Peripheral blood mononuclear cell (primary cell): ENCODE measurements around the genes OIP5 and PLA2G4B.

- PRO-cap, 8 experiments = no peak in any of the 8 experiments
These were observed 10.8 kb upstream of the CHAC1 start for GRCh38 chr15:40942365-40943034.

- PRO-cap, 8 experiments = no peak in any of the 8 experiments
These were observed 28.6 kb downstream of the INO80 start for GRCh38 chr15:41087312-41088077.

GRCh38 chr15:41116908-41117211, 780 bp upstream of the INO80 start:
- PRO-cap, 8 experiments = peak in 2 of 8 experiments; most common plus-strand start chr15:41117056 (in 1); most common minus-strand start chr15:41117021 (in 2)

DNA sequence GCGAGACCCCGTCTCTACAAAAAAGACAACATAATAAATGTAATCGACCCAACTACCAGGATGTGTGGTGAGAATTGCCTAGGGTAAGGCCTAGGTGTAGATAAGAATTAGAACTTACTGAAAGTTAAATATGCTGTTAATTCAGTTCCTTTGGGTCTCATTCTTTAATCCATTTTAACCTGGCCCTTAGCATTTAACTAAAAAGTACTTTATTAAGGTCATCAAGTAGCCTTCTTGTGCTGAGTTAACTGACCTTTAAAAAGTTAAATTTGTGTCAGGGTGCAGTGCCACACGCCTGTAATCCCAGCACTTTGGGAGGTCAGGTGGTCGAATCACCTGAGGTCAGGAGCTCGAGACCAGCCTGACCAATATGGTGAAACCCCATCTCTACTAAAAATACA, 1.1 kb upstream of the INO80 start:
- PRO-cap, 8 experiments = peak in 2 of 8 experiments; most common plus-strand start position 269 of the sequence (in 2)

- PRO-cap, 8 experiments = no peak in any of the 8 experiments
These were observed 33.0 kb downstream of the CHP1 start for GRCh38 chr15:41263779-41264831.

GRCh38 chr15:41282861-41283431, 49.4 kb downstream of the OIP5 start:
- PRO-cap, 8 experiments = no peak in any of the 8 experiments

GRCh38 chr15:41332197-41333058, at the start of gene OIP5:
OIP5 (minus strand) TSS chr15:41332591.
- PRO-cap, 8 experiments = peak in 8 of 8 experiments; most common plus-strand start chr15:41332357 (in 7); most common minus-strand start chr15:41332307 (in 7)

DNA sequence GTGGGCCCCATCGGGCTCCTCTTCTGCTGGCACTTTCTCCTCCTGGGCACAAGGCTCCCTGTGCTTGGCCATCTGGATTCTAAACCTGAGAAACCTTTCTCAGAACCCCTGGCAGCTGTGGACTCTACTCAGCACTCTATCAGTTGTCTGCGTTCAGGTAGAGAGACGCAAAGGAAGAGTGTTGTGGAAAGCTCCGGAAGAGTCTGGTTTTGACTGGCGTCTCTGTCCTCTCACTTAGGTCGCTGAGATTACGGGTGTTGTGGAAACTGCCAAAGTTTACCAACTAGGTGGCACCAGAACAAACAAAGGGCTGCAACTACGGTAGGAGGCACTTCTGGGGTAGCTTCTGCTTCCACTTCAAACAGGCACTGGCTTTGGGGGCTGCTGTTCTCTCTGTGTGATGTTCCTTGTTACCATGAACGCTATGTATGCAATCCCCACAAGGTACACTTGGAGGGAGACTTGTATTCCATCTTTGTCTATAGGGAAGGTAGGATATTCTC, 19.2 kb upstream of the ITPKA start:
- PRO-cap, 8 experiments = no peak in any of the 8 experiments

DNA sequence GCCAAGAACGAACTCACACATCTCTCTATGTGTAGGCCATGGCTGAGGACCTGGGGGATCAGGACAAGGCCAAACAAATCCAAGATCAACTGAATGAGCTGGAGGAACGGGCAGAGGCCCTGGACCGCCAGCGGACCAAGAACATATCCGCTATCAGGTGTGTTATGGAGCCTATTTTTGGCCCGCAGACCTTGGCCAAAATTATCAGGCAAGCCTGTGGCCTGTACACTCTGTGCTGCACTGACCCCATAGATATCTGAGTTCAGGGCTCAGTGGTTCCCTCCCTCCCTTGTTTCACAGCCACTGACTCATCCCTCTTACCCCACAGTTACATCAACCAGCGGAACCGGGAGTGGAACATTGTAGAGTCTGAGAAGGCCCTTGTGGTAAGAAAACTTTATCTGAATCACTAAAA, 16.5 kb upstream of the ITPKA start:
- PRO-cap, 8 experiments = no peak in any of the 8 experiments

DNA sequence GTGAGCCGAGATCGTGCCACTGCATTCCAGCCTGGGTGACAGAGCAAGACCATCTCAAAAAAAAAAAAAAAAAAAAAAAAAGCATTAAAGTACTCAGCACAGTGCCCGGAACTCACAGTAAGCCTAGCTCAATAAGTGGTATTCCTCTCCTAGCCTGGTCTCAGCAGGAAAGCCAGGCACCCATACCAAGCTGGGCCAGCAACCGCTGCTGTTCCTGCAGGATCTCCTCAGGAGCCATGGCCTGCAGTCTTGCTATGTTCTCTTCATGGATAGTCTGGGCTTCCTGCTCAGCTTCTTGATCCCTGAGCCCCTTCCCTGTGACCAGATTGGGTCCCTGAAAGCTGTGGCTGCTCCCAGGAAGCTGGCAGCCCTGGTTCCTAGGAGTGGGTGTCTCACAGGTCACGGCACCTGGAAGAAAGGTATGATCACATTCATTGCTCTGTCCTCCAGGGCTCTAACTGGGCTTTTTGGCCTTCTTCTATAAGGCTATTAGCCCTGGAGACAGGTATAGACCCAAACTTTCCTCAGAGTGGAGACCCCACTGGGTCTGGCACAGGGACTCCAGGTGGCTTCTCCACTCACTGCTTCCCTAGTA, 9.4 kb downstream of the RPAP1 start:
- PRO-cap, 8 experiments = no peak in any of the 8 experiments

GRCh38 chr15:41536548-41537285, 7.3 kb downstream of the RPAP1 start:
- PRO-cap, 8 experiments = no peak in any of the 8 experiments

DNA sequence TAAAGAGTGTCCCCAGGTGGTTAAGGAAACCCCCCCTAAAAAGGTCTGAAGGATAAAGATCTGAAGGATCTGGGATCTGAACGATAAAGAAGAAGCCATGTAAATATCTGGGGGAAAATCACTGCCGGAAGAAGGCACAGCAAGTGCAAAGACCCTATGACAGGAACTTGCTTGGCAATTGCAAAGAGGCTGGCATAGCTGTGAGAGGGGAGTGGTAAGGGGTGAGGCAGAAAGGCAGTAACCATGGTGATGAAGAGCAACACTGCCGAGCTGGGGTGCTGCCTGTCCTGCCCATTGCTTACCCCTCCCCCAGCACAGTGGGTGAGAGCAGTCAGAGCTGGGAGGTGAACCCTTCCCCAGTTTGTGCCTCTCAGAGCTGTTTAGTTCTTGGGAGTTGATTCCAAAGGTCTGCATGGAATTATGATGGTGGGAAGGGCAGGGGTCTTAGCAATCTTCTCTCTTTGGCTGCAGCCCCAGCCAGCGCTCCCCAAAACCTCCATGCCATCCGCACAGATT, 8.8 kb downstream of the TYRO3 start:
- PRO-cap, 8 experiments = no peak in any of the 8 experiments

DNA sequence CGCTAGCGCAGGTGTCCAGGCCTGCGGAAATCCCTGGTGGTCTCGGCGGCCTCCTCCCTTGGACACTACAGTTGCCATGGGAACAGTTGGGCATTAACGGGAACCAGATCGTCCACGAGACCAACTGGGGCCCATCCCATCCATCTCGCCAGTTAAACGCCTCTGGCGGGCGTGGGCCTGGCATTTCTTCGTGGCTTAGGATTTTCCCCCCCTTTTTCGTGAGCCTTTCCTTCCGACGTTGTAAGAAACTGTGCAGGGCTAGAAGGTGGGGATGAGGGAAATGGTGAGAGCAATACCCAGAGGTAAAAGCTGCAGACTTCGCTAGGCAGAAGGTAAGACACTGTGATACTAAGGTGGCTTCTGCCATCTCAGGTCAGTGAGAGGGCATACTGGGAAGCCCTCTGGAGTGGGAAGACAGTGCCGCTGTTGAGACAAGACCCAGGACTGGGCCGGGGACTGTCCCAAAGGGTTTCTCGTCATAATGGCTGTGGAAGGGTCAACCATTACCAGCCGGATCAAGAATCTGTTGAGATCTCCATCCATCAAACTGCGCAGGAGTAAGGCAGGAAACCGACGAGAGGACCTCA, 604 bp downstream of the MAPKBP1 start:
- PRO-cap, 8 experiments = no peak in any of the 8 experiments

DNA sequence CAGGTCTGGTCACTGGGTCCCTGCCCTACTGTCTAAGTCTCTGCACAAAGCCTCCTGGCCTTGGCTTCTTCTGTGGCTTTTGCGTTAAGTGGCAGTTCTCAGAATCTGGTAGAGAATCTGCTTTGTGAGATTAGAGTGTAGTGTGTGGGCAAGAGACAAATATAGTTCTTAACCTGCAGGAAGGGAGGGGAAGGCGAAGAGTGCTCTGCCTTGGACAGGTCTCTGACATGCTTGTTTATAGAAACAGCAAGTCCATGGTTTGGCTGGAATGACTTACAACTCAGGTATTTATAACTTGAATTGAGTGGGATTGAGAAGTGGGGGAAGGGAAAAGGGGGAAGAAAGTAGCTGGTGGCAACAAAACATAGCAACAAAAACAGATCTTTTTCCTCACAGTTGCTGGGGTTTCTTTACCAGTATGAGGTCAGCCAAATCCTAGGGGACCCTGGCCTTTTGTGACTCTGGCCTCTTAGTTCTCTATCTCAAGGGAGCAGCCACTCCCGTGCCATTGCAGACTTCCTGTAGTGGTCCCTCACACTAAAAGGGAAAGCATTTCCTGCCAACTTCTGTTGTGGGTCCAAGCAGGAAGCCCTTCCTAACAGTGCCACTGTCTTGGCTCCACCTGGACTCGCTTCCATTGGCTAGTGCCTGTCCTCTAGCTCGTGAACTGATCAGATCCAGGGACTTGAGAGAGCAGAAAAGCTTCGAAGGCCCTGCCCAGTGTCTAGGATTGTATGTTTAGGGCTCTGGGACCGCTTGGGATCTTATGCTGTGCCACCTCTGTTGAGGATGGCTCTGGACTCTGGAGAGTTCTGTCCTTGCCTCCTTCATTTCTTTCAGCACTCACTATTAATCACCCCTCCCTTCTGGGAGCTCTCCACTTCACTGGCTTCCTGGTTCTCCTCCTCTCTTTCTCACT, 16.9 kb downstream of the MAPKBP1 start:
- PRO-cap, 8 experiments = no peak in any of the 8 experiments

- PRO-cap, 8 experiments = no peak in any of the 8 experiments
These were observed at the start of gene PLA2G4B for GRCh38 chr15:41838288-41839094. PLA2G4B (plus strand) TSS chr15:41838847.

DNA sequence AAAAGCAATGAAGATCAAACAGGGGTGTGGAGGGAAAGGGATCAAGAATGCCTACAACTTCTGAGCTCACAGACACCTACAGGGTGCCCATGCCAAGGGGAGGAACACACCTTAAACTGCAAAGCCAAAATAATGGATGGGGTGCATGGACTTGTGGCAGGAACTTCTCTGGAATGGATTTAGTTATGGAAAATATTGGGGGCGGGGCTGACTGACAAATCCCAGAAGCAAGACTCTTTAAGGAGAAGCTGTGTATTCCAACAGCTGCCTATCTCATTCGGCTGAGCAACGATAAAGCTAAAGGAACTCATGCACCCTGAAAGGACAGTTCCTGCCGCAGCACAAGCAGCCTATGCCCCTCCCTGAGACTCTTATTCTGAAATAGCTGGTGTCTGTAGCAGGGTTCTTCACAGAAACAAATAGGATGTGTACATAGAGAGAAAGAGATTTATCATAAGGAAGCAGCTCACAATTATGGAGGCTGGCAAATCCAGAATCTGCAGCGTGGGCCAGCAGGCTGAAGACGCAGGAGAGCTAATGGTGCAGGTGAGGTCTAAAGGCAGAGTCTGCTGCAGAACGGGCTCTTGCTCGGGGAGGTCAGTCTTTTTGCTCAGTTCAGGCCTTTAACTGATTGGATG, 24.5 kb upstream of the PLA2G4D start:
- PRO-cap, 8 experiments = no peak in any of the 8 experiments

- PRO-cap, 8 experiments = no peak in any of the 8 experiments
These were observed 16.8 kb downstream of the PLA2G4F start for GRCh38 chr15:42139526-42140214.

- PRO-cap, 8 experiments = no peak in any of the 8 experiments
These were observed 1.4 kb upstream of the PLA2G4F start for GRCh38 chr15:42157587-42158500.

- PRO-cap, 8 experiments = no peak in any of the 8 experiments
These were observed 1.2 kb downstream of the CAPN3 start for GRCh38 chr15:42360499-42360989.

- PRO-cap, 8 experiments = no peak in any of the 8 experiments
These were observed 36.5 kb downstream of the CAPN3 start for GRCh38 chr15:42395802-42396228.